PC-3 (cell line): Measurements from ENCODE around the gene KCNG2.

- RAMPAGE, long total RNA = no peak
These were observed 436.6 kb upstream of the SALL3 start for GRCh38 chr18:78542979-78543505.

DNA sequence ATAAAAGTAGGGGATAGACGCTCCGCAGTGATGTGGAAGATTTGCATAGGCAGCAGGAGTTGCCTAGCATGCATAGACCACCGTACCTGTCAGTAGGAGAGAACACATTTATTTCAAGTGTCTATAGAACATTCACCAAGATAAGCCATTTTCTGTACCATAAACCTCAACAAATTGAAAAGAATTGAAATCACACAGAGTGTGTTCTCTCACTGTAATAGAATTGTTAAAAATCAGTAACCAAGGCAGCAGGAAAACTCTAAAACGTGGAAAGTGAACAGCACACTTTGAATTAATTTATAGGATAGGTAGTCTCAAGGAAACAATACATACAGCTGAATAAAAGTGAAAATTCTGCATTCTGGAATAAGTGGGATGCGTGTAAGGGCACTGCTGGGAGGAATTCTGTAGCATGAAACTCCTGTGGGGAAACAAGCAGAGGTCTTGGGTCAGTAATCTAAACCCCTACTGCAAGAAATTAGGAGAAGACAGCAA, 78.1 kb downstream of the ATP9B start:
- RAMPAGE, long total RNA = no peak

DNA sequence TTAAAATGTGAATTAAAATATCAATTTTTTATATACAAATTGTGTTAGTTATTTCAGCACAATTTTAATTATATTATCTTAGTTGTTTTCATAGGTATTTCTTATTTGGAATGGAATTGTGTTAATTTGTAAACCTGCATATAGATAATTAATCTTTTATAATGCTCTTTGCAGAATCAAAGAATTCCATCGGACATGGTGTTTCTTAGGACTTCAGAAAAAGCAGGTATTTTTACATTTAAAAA, 85.1 kb downstream of the ATP9B start:
- RAMPAGE, long total RNA = no peak

GRCh38 chr18:79404495-79405062, 8.8 kb downstream of the NFATC1 start:
- RAMPAGE, long total RNA = no peak

- RAMPAGE, long total RNA = no peak
These were observed 128.8 kb downstream of the NFATC1 start for GRCh38 chr18:79524204-79525176.

DNA sequence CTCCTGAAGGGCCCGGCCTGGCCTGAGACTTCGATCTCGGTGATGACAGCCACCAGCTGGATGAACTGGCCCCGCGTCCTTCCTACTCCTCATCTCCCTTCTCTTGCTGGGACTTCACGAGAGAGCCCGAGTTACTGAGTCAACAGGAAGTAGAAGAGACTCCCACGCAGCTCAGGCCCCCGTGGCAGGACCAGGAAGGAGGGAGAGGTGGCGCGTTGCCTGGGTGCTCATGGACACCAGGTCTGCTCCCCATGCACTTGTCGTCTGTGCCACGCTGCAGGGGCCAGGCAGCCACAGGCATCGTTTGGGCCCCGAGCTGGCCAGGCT, 101.8 kb upstream of the CTDP1 start:
- RAMPAGE, long total RNA = no peak

GRCh38 chr18:79578190-79578517, 101.4 kb upstream of the CTDP1 start:
- RAMPAGE, long total RNA = no peak

DNA sequence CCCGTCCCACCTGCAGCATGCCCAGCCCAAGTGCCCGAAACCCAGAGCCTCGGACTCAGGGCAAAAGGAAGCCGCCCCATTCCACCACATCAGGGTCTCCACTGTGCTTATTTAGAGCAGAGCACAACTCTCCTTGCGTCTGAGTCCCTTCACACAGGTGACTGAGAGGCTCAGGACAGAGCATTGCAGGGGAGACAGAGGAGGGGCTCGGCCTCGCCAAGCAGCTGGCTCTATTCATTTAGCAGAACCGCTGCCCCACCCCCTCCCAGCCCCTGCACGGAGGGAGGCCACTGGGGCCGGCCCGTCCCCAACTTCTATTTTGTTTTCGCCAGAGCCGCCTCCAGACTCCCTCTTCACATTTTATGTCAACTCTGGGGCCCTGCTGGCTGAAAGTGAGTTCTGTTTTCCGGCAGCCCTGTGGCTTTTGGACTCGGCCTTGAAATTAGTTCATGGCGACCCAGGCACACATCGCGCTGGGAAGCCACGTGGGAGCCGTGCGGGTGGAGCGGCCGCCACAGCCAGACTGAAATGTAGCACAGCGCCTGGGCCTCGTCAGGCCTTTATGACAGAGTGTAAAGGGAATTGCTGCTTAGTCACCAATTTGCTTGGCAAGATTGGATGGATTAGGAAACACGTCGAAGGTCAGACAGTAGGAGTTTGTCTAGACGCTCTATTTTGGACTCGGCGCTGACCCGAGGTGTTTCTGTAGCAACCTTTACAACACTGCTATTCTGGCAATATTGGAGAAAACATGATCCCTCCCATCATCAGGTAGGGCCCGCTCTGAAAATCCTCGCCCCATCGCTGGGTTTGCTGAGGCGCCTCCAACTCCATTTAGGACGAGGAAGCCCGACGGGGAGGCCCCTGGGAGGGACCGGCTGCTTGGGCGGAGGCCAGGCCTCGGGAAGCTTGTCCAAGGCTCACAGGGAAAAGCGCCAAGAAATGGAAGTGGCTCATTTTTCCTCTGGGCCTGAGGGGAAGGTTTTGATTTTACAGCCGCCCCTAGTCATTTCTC, 90.8 kb upstream of the CTDP1 start:
- RAMPAGE, long total RNA = no peak

DNA sequence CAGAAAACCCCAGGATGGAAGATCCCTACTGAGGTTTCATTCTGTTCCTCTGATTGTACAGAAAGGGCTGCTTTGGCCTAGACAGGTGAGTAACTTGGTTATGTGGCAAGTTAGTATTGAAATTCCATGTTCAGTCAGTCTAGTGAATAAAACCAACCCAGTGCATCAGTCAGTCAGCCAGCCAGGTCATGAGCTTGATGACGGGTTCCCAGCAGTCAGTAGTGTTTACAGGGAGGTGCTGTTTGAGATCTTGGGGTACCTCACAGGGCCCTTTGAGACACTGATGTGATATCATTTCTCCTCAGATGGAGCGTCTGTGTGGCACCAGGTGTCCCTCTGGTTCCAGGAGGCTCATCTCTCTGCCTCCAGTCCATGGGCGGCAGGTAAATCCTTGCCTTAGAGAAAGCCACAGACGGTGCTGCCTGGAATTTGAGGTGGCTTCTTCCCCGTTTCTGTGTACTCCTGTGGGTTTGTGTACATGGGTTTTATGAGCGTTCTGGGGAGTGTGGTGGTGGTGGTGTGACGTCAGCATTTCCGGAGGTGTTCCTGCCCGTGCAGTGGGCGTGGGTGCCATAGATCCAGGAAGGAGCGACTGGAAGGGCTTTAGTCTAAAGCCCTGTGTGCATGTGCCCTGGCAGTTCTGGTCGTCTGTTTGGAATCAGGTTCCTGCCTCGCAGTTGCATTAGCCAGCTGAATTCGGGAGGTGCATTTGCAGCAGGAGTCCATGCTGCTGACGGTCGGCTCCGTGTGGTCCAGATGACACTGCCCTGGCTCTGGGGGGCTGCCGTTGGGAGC, 2.0 kb downstream of the CTDP1 start:
- RAMPAGE, long total RNA = no peak

DNA sequence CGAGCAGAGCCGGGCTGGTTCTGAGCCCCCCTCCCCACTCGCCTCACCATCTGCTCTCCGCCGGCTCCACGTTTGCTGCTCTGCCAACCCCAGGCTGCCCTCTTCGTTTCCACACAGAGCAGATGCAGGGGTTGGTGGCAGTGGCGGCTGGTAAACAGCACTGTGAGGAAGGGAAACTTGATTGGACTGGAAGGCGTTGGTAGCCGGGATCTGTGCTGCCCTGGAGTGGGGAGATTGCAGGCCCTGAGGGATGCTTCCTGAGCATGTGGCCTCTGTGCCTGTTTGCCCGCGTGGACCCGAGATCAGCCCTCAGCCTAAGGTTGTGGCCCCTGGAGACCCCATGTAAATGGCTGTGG, 38.7 kb downstream of the CTDP1 start:
- RAMPAGE, long total RNA = no peak

GRCh38 chr18:79735888-79736639, 56.5 kb downstream of the CTDP1 start:
- RAMPAGE, long total RNA = no peak

GRCh38 chr18:79797667-79798441, at the start of gene KCNG2:
Gene KCNG2 (plus strand): TSS chr18:79797938.
- RAMPAGE, long total RNA = no peak

DNA sequence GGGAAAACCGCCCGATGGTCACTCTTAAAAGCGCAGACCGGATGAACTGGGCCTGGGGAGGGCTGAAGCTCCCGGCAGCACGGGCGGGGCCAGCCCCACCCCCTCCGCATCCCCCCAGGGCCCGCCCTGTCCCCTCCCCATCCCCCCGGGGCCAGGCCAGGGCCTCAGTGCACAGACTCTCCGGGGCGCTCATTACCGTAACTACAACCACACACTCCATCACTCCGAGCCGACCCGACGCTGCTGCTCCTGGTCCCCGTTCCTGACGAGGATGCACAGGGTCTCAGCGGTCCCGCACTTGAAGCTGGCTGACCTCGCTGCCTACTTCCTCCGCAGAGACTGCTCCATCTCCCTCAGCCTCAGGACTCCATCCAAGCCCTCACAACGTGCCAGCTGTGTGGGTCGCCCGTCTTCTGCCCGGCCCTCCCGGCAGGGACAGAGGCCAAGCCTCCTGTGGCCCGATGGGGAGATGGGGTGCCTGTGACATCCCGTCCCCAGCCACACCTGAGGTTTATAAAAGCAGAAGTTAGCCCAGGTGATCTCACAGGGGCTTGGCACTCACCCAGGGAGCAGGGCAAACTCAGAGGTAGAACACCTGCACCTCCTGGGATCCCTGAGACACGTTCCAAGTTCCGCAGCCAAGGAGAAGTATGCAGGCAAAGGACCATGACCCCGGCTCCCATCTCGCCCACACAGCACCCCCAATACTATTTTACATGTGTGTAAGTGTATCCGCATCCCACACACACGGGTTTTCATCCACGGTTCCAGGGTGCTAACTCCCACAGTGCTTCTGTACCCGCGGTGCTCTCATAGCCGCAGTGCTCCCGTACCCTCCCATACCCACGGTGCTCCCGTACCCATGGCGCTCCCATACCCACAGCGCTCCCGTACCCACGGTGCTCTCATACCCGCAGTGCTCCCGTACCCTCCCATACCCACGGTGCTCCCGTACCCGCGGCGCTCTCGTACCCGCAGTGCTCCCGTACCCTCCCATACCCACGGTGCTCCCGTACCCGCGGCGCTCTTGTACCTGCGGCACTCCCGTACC, 35.9 kb downstream of the SLC66A2 start:
- RAMPAGE, long total RNA = no peak

DNA sequence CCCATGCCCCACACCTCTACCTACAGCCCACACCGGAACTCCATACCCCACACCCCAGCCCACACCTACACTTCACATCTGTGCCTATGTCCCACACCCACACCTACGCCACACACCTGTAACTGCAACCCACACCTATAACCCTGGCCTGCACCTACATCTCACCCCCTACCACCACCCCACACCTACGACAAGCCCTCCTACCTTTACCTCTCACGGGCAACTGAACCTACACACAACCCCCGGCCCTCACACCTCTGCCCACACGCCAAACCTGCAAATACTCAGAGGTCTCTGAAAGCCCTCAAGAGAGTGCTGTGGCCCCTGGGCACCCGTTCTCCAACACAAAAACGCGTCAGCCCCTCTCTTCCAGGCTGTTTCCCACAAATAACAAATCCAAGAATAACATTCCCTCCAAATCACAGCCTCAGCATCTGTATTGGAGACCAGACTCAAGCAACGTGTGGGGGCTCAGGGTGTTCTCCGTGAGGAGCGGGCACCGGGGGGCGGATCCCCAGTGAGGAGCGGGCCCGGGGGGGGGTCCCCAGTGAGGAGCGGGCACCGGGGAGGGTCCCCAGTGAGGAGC, 33.5 kb downstream of the SLC66A2 start:
- RAMPAGE, long total RNA = no peak

DNA sequence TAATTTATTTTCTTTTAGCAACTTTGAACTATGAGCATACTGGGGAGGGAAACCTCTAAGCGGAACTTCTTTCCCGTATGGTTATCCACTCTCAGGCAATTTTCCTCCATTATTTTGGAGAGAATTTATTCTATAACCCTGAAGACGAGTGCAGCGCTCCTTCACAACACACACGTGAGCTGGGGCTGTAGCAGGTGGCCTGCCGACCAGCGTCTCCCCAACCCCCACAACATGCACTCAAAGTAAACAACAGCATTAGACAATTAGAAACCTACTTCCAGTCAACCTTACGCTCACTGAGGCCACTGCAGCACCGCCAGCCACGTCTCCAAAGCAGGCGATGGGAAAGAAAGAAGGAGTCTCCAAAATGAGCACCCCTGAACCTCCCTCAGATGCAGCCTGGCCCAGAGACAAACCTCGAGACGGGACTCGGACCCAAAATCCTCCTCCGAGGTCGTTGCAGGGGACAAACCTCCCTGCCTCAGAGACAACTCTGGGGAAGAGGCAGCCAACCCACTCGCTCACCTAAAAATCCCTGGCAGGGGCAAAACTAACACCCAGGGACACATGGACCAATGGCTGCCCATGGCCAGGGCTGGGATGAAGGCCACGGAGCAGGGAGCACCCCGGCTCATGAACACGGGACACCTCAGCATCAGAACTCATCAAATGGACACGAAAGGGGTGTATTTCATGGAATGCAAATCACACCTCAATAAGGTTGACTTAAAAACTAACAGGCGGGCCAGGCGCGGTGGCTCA, 2.6 kb downstream of the SLC66A2 start:
- RAMPAGE, long total RNA = no peak

DNA sequence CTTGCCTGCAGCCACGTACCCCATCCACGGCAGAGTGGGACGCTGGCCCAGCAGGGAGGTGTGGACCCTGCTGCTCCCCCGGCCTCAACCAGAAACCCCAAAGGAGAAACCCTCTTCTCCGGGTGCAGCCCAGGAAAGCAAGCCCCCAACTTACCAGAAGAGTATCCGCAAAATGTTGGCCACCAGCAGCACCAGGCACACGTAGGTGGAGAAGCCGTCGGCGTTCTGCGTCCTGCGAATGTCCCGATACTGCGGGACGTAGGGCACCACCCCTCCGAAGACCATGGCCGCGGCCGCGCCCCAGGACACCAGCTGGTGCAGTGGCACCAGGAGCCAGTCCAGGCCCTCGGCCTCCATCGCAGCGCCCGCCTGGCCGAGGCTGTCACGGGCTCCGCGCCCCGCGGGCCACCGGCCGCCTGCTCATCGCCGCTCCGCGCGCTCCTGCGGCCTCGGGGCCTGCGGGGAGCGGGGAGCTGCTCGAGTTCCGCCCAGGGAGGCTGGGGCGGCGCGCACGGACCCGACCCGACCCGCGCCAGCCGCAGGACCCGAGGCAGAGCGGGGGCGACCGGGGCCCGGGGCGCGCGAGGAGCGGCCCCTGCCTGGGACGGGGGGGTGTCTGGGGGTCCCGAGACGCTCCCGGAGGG, 761 bp downstream of the SLC66A2 start:
- RAMPAGE, long total RNA = no peak

DNA sequence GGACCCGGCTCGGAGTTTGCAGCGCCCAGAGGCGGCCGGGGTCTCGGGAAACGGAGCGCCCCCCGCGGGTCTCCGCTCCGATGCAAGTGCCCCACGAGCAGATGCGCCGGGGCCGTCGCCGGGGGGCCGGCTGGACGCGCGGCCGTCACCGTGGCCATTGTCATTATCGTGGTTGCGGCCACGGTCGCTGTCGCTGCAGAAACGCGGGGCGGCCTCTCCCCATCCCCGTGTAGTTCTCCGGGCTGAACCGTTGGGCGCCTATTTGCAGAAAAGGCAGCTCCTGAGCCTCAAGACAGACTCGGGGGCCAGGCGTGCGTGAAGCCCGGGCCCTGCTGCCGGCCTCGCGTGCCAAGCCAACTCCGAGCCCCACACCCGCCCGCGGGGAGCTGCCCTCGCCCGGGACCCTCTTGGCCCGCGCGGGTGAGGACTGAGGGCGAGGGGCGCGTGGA, 609 bp upstream of the SLC66A2 start:
- RAMPAGE, long total RNA = no peak

DNA sequence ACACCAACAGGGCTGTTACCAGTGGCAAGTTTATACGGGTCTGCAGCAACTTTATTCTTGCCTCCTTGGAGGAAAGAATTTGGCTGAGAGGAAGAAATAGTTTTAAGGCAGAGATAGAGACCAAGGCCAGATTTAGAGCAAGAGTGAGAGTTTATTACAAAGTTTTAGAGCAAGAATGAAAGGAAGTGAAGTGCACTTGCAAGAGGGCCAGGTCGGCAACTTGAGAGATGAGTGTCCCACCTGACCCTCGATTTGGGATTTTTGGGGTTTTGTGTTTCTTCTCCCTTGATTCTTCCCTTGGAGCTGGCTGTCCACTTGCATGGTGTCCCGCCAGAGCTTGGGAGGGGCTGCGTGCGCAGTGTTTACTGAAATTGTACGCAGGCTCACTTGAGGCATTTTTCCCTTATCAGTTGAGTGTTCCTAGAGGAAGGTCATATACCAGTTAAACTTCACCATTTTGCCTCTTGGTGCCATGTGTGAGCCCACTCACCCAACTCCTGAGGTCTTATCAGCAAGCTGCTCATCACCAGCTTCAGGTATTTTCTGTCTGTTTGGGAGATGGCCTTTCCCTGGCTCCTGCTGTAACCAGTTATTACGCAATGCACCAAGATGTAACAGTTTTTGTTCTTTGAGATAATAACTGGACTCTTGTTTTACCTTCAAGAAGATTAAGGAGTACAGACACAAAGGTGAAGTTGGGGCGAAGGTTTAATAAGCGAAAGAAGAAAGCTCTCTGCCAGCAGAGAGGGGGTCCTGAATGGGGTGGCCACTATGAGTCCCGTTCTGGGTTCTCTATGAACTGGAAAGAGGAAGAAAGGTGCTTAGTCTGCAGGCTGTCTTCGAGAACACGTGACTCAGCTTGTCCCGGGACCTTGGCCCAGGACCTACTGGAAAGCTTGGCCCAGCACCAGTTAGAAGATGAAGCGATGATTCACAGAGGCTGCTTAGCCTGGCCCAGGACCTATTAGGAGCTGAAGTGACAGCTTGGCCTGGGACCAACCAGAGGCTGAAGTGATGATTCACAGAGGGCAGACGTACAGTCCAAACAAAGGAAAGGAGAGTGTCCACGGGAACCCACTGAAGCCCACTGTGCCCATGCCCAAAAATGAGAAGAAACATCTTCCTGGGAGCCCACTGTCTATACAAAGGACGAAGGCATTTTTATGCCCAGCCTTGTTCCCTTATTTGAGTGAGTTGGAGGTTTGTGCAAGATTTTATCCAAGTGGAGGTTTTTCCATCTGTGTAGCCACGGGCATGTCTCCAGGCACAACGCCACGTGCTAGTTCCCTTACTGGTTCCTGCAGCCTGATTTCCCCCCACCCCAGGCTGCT, 21.6 kb upstream of the TXNL4A start:
- RAMPAGE, long total RNA = no peak

GRCh38 chr18:80045396-80046296, 11.4 kb downstream of the RBFA start:
- RAMPAGE, long total RNA = no peak

DNA sequence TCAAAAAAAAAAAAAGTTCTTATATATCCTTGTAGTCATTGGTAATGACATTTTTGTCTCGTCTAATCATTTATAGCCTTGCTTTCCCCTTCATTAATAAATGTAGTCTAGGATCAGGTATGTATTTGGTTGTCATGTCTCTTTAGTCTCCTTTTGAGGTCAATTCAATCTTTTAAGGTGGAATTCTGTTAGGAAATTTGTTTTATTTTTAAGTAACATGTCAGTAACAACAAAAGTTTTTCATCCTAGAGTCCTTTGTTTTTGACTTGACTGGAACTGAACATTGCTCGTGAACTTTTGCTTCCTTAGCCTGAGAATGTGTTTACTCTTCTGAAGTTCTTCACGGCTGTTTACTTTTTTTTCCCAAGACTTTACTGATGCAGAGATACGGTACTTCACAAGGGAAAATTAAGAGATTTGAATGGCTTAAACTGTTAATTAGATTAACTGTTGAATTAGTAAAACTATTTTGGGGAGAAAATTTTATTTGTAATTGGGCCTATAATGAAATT, 9.4 kb downstream of the ADNP2 start:
- RAMPAGE, long total RNA = no peak